ENCODE measurements around the genes STMND1, FAM8A1 and NHLRC1.

DNA sequence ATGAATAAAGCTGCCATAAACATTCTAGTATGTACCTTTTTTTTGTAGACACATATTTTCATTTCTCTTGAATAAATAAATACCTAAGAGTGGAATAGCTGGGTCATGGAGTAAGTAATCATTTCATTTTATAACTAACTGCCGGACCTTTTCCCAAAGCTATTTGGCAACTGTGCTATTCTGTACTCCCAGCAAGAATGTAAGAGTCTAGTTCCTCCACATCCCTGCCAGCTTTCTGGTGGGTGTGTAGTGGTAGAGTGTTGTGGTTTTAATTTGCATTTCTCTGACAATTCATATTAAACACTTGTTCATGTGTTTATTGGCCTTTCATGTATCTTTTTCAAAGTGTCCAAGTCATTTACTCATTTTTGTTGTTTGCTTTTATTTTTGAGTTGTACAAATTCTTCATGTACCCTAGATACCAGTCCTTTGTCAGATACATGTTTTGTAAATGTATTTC lies 7.7 kb downstream of the MYLIP start:
- PRO-cap, result no peak

DNA sequence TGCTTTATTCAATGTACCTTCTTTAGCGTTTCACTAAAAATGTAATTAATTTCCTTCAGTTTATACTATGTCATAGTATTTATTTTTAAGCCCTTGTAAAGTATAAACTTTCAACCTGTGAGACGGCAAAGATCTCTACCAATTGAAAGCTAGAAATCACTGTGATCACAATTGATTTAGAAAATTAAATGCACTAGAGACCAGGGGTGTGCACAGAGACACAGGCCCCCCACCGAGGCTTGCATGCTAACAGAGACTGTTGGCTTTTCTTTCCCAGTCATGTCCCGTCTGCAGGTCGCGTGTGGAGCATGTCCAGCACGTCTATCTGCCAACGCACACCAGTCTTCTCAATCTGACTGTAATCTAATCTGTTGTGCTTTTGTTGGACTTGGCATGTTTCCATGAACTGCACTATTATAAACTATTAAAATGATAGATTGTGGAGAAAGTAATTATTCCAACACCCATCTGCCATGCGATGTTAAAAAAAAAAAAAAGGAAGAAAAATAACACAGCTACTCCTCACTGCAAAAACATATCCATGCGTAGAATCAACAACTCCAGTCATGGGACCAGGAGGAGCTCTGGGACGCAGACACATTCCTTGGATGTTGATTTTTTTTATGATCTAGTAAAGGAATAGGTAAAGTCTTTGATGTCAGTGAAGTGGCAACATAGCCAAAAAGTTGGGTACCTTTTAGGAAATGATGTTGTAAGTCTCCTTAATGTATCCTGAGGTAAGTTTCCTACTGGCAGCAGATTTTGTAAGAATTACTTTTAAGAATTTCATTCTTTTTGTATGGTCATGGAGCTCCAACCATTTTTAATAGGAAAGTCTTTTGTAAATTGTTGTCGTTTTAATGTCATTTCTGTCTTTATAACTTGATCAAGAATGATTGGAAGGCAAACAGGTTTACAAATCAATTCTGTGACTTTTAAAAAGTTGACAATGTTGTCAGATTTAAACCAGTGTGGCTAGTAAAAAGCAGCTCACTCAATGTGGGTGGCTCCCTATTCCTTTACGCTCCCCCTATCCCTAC lies 17.8 kb downstream of the MYLIP start:
- PRO-cap, result no peak

DNA sequence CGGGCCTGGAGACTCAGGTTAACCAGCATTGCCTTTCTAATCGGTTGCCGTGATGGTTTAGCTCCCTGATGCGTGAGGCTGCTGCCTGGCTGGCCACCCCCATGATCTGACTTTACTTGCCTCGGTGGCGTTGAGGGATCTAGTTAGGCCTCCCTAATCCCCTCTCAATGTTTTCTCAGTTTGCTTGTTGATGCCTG lies 2.4 kb downstream of the GMPR start:
- PRO-cap, result no peak

DNA sequence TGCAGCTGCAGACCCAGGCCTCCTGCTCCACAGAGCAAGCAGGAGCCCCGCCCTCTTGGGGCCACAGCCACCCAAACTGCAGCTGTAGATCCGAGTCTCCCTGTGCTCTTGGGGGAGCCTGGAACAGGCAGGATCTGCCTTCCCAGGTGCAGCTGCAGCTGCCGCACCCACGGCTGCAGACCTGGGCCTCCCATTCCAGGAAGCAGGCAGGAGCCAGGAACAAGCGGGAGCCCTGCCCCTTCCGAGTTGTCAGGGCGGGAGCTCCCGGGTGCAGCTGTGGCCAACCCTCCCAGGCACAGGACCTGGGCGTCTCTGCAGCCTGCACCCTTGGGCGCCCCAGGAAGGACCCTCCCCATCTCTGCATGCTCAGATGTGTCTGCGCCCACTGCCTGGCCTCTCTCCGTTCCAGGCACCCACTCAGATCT lies 120.3 kb downstream of the GMPR start:
- PRO-cap, result no peak

DNA sequence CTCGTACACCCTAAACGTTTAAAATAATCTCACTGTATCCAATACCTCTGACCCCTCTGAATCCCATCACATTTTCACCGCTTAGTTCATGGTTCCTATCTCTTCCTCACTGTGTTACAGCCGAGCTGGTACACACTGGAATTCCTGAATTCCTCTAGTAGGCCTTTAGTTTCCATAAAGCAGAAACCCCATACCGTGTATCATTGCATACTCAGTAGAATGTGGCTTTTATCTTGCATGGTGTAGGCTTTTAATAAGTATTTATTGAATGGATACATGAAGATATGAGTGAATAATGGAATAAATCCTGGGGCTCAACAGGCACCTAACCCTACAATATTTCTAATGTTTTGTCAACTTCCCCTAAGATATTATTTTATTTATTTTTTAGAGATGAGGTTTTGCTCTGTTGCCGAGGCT lies 178.3 kb downstream of the GMPR start:
- PRO-cap, result no peak

DNA sequence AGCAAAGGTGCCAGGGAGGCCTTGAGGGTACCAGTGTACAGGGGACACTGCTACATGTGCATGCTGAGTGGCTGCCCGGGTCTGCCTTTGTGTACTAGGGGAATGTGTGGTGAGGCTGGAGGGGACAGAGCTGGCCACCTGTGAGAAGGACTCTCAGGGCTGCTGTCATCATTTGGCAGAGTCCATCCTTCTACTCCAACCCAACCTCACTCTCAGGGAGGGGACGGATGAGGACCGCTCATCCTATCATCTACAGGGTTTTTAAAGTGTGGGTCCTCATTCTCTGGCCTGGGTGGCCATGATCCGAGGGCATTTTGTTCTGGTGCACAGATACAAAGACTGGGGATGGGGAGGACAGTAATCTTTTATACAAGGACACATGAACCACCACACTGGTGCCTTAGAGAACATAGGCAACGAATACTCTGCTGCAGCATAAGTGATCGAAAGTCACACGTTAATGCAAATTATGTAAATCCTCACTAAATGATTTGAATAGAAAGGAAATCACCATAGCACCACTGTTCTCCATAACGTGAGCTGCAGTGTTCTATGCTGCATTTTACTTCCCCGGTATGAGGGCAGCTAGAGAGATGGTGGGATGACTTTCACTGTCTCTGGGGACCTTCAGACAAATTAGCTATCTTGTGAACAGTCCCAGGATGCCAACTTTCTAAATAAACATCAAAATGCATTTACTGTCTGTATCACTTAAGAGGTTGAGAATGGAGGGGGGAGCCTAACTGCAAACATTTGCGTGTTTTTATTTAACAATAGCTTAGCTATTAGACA lies 181.5 kb downstream of the GMPR start:
- PRO-cap, result unidirectional peak, minus-strand start at position 422 of the sequence; unidirectional peak, minus-strand start at position 577 of the sequence

- PRO-cap, result unidirectional peak, minus-strand start at chr6:16488209
Observed at GRCh38 chr6:16487692-16488644, 249.6 kb downstream of the GMPR start.

DNA sequence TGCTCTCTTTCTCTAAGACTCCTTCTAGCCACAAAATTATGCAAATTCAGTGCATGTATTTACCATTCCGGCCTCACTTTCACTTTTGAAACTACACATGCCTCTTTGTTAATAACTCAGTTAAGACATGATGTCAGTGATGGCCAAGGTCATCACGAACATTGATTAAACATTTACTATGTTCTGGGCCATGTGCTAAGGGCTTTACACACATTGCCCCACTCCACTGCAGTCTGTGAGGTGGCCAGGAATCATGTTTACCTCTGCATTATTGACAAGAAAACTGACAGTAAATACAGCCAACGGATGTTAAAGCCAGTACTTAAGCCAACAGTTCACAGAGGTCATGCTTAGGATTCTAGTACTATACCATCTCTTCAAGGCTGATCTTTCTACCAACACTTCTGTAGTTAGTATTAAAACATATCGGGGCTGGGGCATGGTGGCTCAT lies 174.9 kb downstream of the ATXN1 start:
- PRO-cap, result no peak

GRCh38 chr6:16644556-16645011 lies 116.7 kb downstream of the ATXN1 start:
- PRO-cap, result no peak

GRCh38 chr6:16694720-16695273 lies 66.5 kb downstream of the ATXN1 start:
- PRO-cap, result no peak

GRCh38 chr6:16752347-16752896 lies 8.8 kb downstream of the ATXN1 start:
- PRO-cap, result no peak

DNA sequence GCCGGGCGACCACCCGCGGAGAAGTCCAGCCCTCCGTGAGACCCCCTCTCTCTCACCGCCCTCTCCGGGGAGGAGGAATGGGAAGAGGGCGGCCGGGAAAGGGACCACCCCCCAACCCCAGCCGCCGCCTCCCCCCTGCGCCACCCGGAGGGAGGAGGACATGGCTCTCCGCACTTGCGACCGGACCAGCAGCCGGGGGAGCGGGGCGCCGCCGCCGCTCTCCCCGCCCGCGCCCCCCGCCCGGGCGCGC lies 639 bp downstream of the ATXN1 start:
- PRO-cap, result no peak

DNA sequence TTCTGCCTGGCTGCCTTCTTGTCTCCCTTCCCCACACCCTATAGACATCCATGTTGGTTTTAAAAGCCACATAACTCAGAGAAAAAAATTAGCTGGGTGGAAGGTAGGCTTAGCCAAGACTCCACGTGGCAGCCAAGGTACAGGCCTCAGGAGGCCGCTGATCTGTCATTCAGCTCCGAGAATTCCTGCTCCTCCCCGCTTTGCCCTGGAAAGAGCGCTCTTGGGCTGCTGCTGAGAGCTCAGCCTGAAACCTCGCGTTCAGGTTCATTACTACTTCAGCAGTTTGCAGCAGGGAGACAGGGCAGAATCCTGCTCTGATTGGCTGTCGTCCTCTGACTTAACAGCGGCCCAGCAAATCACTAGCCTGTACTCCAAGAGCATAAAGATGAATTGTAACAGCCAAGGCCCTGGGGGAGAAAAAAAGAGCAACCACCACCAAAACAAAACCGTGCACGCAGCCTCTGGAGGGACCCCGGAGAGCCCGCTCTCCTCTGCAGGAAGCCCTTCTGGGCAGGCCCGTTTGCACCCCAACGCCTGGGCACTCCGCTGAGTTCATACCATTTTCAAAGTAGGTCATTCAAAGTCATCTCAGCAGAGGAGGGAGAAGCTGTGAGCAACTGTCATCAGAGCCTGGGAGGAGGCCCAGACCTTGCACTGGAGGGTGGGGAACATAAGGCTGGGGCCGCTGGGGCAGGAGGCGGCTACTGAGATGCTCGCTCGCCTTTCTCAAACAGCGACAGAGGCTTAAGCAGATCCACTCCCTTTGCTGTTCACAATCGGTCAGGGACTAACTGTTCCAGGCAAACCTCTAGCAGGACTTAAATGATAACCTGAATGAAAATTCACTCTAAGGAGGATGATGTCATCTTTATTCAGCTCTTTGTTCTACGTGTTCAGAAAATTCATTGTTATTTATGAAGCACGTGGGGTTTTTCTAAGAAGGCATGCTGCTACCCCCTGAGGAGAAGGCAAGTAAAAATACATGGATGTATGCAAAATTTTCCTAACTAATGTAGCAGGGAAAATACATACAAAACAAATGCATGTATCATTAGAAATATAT lies 42.3 kb upstream of the ATXN1 start:
- PRO-cap, result no peak

GRCh38 chr6:17101188-17102570 lies at the start of gene STMND1:
Gene STMND1, plus strand, starts transcription at chr6:17102050.
- PRO-cap, result no peak

DNA sequence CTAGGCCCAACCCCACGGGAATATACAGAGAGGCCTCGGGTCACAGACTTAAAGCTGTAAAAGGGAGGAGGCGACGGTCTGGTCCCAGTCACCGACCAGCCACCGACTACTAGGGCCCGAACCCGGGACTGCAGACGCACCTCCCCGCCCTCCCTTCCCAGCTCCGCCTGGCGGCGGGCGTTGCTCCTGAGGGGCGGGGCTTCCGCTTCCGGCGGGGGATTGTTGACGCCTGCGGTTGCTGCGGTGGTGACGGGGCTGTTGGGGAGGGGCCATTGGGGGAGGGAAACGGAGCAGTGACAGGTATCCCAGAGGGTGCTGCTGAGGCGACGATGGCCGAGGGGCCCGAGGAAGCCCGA lies at the start of gene FAM8A1:
Gene FAM8A1, plus strand, starts transcription at position 222 of the 356 bp plus-strand sequence.
- PRO-cap, result bidirectional peak, plus-strand start at position 272 of the sequence, minus-strand start at position 111 of the sequence

DNA sequence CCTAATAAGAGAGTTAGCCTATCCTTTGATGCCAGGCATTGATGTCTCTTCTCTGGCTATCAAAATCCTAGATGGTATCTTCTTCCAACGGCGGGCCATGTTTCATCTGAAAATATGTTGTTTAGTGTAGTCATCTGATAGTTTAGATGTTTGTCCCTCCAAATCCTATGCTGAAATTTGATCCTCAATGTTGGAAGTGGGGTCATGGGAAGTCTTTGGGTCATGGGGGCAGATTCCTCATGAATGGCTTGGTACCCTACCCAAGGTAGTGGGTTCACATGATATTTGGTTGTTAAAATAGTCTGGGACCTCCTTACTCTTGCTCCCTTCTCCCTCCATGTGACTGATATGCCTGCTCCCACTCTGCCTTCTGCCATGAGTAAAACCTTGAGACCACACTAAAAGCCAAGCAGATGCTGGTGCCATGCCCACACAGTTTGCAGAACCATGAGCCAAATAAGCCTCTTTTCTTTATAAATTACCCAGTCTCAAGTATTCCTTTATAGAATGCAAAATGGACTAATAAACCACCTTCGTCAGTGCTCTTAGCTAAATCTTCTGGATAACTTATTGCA lies 22.9 kb downstream of the NUP153 start:
- PRO-cap, result no peak

DNA sequence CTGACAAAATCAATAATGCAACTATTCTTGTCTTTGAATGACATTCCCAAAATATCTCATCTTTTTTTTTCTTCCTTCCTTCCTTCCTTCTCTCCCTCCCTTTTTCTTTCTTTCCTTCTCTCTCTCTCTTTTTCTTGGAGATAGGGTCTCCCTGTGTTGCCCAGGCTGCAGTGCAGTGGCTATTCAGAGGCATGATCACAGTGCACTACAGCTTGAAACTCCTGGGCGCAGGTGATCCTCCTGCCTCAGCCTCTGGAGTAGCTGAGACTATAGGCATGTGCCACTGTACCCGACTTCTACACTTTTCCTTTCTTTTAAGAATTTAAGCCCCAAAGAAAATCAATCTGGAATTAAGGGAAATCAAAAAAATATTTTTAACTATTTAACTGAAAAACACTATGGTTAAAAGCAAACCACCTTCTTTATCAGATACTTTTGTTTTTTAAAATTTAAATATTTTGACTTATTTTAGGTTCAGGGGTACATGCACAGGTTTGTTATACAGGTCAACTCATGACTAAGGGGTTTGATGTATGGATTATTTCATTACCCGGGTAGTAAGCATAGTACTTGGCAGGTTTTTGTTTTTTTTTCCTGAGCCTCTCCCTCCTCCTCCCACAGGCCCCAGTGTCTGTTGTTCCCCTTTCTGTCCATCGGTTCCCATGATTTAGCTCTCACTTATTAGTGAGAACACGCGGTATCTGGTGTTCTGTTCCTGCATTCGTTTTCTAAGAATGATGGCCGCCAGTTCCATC lies 105.2 kb upstream of the NUP153 start:
- PRO-cap, result no peak

GRCh38 chr6:17837304-17837635 lies 130.5 kb upstream of the NUP153 start:
- PRO-cap, result no peak

GRCh38 chr6:18122157-18122956 lies at the start of gene NHLRC1:
Gene NHLRC1, minus strand, starts transcription at chr6:18122677.
- PRO-cap, result no peak

- PRO-cap, result no peak
Observed at GRCh38 chr6:18147342-18147747, 7.5 kb downstream of the TPMT start.

Data from SP-49 (cell line).